ENCODE measurements around the genes ERBB2, LRRC3C and PSMD3.

DNA sequence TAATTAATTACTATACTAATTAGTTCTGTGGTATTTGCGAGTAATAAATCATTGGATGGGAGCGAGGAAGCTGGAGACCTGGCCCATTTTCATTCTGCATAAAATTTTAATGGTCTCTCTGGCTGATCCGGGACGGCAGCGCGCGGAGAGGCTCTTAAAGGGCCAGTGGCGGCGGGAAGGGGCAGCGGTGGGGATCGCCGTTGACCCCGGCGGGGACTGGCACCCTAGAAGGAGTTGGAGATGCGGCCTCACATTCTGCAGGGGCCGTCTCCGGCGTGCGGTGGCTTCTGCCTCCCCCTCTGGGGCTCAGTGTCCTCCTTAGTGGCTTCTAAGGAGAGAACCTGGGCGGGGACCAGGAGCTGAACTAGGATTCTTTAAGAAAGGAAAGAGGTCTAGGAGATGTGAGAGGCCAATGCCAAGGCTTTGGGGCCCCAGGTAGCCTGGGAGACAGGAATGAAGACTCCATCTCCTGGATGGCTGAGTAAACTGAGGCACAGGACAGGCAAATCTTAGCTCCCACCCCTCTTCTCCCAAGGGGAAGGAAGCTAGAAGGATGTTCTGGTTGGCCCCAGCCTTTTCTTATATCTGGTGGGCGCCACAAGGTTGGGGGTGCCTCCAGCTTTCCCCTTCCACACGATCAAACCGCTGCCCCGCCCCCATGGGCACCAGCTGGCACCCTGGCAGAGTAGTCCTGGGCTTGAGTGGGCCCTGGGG lies 8.1 kb upstream of the PPP1R1B start:
- PRO-cap: no peak

GRCh38 chr17:39649871-39650478 lies 13.0 kb downstream of the STARD3 start:
- PRO-cap: no peak

DNA sequence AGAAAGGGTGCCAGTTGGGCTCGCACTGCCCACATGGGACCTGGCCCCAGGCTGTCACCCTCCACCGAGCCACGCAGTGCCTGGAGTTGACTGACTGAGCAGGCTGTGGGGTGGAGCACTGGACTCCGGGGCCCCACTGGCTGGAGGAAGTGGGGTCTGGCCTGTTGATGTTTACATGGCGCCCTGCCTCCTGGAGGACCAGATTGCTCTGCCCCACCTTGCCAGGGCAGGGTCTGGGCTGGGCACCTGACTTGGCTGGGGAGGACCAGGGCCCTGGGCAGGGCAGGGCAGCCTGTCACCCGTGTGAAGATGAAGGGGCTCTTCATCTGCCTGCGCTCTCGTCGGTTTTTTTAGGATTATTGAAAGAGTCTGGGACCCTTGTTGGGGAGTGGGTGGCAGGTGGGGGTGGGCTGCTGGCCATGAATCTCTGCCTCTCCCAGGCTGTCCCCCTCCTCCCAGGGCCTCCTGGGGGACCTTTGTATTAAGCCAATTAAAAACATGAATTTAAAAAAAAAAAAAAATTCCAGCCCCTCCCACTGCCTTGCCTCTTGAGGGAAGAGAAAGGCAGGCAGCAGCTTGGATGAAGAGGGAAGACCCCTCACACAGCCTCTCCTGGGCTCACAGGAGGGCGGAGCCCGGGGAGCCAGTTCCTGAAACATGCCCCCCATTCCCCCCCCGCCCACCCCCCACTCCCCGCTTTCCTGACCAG lies 2.0 kb upstream of the TCAP start:
- PRO-cap: no peak

GRCh38 chr17:39666919-39667322 lies 1.3 kb upstream of the PNMT start:
- PRO-cap: unidirectional peak, plus-strand start at chr17:39667122

DNA sequence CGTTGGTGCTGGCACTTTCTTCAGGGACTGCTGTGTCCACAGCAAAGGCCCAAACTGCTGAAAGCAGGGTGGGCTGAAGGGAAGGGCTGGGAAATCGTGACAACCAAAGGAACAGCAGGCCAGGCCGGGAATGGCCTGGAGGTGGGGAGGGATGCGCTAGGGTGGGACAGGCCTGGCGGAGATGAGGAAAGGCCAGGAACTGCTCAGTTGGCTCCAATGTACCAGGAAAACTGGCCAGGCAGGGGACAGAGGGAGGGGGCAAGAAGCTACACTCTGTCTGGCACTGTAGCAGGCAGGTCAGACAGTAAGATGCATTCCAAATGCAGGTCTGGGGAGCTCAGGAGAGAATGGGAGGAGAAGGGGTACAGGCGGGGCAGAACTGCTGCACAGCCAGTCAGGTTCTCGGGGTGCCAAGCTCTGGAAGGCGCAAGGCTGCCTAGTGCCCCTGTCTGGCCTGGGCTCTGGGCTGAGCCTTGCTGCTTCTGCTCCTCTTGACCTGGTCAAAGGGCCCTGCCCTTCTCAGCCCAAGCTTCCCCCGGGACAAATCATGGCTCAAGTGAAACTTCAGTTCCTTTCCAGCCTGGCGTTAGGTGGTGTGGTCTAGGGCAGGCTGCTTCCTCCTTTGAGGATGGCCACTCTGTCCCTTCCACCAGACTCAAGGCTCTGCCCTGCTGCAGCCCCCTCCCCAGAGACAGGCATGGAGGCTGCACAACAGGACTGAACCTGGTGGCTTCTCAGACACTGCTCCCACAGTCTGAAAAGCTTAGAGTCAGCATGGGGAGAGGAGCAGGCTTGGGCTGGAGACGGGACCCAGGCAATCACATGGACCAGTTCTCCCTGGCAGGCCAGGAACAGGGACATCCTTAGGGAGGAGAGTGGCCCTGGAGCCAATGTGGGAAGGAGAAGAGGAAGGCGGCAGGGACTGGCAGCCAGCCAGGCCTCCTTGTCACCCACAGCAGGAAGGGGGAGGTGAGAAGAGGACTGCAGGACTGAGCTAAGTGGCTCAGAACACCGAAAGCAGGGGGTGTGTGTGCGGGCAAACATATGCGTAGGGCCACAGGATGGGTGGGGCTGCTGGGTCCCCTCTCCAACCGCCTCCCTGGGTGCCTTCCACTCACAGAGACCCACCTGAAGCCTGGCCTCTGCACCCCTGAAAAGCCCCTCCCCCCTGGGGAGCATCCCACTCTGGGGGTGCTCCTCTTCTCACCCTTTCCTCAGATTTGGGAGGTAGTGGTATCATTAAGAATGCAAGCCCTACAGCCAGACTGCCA lies 7.6 kb downstream of the PNMT start:
- PRO-cap: no peak

DNA sequence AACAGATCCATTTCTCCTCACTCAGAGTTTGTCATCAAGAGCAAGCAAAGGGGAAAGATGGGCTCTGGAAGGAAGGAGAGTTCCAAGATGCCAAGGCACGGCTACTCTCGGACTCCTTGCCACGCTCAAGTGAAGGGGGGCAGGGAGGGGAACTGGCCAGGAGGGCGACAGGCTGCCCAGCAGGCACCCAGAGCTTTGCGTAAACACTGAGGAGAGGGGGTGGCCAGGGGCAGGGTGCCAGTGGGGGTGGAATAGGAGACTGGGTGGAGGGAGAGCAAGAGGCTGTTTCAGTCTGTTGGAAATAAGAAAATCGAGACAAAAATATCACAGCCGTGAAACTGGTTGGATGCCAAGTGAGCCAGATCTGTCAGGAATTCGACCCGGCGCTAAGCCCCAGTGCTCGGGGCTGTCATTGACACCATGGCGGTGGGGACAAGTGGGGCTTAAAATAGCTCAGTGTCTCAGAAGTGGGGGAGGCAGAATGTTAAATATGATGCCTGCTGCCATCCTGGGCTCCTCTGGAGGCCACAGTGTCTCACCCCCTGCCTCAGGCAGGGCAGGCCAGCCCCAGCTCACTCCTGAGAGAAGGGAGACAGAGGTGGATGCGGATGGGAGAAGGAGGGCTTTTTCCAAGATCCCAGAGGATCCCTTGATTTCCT lies 9.3 kb downstream of the PNMT start:
- PRO-cap: unidirectional peak, minus-strand start at position 117 of the sequence; bidirectional peak, plus-strand start at position 513 of the sequence, minus-strand start at position 208 of the sequence; unidirectional peak, plus-strand start at position 575 of the sequence

DNA sequence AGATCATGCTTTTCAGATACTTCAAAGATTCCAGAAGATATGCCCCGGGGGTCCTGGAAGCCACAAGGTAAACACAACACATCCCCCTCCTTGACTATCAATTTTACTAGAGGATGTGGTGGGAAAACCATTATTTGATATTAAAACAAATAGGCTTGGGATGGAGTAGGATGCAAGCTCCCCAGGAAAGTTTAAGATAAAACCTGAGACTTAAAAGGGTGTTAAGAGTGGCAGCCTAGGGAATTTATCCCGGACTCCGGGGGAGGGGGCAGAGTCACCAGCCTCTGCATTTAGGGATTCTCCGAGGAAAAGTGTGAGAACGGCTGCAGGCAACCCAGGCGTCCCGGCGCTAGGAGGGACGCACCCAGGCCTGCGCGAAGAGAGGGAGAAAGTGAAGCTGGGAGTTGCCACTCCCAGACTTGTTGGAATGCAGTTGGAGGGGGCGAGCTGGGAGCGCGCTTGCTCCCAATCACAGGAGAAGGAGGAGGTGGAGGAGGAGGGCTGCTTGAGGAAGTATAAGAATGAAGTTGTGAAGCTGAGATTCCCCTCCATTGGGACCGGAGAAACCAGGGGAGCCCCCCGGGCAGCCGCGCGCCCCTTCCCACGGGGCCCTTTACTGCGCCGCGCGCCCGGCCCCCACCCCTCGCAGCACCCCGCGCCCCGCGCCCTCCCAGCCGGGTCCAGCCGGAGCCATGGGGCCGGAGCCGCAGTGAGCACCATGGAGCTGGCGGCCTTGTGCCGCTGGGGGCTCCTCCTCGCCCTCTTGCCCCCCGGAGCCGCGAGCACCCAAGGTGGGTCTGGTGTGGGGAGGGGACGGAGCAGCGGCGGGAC lies at the start of gene ERBB2:
ERBB2 (plus strand) TSS at position 544 of the 831 bp plus-strand sequence.
- PRO-cap: bidirectional peak, plus-strand start at position 551 of the sequence, minus-strand start at position 393 of the sequence

GRCh38 chr17:39701004-39702077 lies 1.5 kb downstream of the ERBB2 start:
- PRO-cap: no peak

- PRO-cap: no peak
Measured at GRCh38 chr17:39702670-39703544, 3.0 kb downstream of the ERBB2 start.

DNA sequence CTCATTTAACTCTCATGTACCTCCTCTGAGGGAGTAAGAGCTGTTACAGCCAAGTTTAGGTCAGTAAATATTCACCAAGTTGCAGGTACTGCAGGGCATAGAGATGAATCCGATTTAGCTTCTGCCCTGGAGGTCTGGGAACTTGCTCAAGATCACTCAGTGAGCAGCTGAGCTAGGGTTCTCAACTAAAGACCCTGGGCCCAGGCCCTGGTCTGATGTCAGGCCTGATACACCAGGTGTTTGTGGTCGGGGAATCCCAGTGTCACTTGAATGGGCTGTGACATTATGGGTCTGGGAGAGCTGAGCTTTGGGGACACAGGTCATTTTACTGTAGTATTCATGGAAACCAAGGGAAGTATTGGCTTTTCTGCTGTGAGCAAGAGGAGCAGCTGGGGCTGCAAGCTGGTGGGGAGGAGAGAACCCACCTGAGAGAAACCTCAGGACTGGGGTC lies 3.7 kb downstream of the ERBB2 start:
- PRO-cap: no peak

GRCh38 chr17:39707016-39707553 lies 7.2 kb downstream of the ERBB2 start:
- PRO-cap: no peak

- PRO-cap: no peak
Measured at GRCh38 chr17:39715448-39716564, 14.5 kb downstream of the MIEN1 start.

- PRO-cap: no peak
Measured at GRCh38 chr17:39765757-39766346, 28.1 kb downstream of the GRB7 start.

- PRO-cap: no peak
Measured at GRCh38 chr17:39772312-39772818, 34.6 kb downstream of the GRB7 start.

DNA sequence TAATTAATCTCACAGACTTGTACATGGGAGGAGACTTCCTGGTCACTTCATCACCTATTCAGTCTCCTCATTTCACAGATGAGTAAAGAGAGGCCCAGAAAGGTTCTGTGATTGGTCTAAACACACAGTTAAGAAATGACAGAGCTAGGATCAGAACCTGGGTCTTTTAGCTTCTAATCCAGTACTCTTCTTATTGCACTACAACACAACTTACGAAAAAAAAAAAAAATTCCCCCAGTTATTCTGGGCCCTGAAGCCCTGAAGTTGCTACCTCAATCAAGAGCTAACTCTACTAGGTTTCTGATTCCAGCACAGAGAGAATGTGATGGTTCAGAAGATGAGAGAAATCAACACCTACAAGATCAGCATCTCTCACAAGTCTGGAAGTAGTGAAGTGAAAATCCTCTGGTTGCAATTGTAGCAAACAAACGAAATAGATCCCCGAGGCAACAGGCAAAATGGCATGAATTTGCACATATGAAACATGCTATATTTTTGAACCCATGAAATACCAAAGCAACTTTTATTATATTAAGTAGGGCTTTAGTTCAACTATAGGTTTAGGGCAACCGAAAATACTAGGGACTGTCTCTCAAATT lies 37.4 kb downstream of the GRB7 start:
- PRO-cap: no peak

GRCh38 chr17:39917067-39917635 lies 1.3 kb downstream of the GSDMB start:
- PRO-cap: no peak

GRCh38 chr17:39923610-39924109 lies 3.7 kb downstream of the ORMDL3 start:
- PRO-cap: no peak

DNA sequence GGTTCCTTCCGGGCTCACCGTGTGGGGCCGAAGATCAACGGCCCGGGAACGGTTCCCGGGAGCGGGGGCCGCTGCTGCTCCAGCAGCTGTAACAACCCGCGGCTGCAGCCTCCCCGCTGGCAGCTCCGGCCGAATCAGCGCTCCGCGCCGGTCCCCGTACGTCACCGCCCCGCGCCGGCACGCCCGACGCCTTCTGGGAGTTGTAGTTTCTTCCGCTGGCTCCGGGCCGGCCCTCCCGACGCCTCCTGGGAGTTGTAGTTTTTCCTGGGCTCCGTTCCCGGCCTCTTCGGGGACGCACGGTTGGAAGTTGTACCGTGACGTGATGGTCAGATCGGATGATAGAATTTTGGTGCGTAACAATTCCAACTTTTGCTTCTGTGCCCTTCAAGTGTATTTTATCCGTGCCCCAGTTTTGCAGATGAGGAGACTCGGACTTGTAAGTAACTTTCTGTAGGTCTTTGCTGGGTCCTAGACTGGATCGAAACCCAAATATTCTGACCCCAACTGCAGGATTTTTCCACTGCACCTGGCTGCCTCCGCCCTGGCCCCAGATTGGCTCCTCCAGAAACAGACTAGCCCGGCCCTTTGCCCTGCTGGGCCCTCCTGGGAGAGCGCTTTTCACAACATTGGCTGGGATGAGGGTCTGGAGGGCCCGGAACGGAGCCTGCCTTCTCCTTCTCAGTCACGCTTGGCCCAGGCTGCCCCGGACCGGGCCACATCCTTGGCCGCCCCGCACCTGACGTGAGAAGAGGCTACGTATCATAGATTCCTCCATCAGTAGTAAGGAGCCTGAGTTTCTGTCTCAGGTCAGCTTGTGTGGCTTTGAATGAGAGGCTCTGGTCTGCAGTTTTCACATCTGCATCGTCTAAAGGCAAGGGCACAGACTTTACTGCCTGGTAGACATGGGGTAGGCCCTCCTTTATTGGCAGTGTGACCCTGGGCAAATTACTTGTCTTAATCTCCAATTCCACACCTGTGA lies at the start of gene LRRC3C:
LRRC3C (plus strand) TSS at position 267 of the 979 bp plus-strand sequence.
- PRO-cap: bidirectional peak, plus-strand start at position 269 of the sequence, minus-strand start at position 136 of the sequence; bidirectional peak, plus-strand start at position 633 of the sequence, minus-strand start at position 544 of the sequence

DNA sequence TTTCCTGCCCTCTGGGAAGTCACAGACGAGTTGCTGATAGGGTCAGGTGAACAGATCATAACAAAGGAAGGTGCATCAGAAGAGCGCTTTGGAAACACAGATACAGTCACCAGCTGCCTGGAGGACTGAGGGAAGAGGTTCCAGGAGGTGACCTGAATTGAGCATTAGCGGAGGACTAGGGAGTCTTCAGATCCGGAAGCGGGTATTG lies 1.1 kb downstream of the GSDMA start:
- PRO-cap: no peak

DNA sequence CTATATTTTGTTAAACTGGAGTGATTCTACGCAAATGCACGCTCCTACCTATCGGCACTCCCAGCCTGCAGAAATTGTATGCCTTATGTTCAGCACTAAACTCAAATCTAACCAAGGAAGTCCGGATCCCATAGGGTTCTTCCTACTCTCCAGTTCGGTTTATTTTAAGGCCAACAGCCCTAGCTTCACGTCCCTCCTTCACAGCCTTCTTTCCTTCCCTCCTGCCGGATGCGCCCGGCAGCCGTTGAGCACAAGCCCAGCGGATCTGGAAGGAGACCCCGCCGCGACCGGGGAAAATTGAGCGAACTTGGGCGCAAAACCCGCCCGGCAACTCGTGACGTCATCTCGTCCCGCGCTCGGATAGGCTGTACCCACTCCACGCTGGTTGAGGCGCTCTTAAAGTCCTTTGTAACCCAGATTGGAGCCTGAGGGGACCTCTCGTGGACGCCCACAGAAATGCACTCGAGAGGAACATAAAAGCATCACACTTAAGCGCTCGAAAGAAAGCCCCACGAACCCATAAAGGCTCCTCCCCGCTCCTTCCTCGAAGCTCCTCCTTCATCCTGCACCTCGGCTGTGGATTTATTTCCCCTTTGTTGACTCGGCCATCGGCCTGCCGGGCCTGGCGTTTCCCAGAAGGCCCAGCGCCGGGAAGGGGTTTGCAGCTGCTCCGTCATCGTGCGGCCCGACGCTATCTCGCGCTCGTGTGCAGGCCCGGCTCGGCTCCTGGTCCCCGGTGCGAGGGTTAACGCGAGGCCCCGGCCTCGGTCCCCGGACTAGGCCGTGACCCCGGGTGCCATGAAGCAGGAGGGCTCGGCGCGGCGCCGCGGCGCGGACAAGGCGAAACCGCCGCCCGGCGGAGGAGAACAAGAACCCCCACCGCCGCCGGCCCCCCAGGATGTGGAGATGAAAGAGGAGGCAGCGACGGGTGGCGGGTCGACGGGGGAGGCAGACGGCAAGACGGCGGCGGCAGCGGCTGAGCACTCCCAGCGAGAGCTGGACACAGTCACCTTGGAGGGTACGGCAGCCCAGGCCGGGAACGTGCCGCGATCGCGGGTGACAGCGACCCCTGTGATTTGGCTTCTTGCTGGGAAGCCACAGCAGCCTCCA lies at the start of gene PSMD3:
PSMD3 (plus strand) TSS at position 635 of the 1,110 bp plus-strand sequence.
- PRO-cap: bidirectional peak, plus-strand start at position 635 of the sequence, minus-strand start at position 246 of the sequence; bidirectional peak, plus-strand start at position 906 of the sequence, minus-strand start at position 890 of the sequence

Measured in right cardiac atrium (tissue), 1 donor.